M059J (cell line): Measurements from ENCODE around the gene C5AR2.

- RAMPAGE, long total RNA = no peak
Observed at GRCh38 chr19:46426548-46427155, 2.1 kb downstream of the PNMA8C start.

DNA sequence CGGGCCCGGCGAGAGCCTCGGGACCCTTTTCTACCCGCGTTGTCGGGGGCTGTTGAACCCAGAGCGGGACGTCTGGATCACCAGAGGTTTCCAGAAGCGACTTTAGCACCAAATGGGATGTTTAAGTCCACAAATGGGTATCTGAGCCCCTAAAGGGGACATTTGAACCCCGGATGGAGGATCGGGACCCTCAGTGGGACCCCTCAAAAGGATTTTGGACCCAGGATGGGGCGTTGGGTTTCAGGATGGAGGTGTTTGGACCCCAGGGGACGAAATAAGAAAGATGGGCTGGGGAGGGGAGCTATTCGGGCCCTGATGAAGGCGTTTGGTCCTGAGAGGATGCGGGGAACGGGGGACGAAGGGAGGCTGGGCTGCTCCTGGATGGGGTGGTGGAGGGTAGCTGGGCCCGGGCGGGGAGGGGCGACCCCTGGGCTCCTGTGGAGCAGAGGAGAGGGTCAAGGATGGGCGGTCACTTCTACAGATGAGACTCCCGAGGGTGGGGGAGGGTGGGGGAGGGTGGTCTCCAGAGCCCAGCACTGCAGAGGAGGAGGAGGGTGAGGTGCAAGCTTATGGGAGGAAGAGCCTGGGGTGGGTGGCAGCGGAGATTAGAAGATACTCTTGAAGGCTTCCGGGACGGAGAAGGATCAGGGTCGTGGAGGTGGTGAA lies 540 bp downstream of the CALM3 start:
- RAMPAGE, long total RNA = no peak

- RAMPAGE, long total RNA = no peak
Observed at GRCh38 chr19:46608635-46609692, 7.8 kb downstream of the CALM3 start.

GRCh38 chr19:46648469-46649115 lies 12.4 kb downstream of the DACT3 start:
- RAMPAGE, long total RNA = no peak

DNA sequence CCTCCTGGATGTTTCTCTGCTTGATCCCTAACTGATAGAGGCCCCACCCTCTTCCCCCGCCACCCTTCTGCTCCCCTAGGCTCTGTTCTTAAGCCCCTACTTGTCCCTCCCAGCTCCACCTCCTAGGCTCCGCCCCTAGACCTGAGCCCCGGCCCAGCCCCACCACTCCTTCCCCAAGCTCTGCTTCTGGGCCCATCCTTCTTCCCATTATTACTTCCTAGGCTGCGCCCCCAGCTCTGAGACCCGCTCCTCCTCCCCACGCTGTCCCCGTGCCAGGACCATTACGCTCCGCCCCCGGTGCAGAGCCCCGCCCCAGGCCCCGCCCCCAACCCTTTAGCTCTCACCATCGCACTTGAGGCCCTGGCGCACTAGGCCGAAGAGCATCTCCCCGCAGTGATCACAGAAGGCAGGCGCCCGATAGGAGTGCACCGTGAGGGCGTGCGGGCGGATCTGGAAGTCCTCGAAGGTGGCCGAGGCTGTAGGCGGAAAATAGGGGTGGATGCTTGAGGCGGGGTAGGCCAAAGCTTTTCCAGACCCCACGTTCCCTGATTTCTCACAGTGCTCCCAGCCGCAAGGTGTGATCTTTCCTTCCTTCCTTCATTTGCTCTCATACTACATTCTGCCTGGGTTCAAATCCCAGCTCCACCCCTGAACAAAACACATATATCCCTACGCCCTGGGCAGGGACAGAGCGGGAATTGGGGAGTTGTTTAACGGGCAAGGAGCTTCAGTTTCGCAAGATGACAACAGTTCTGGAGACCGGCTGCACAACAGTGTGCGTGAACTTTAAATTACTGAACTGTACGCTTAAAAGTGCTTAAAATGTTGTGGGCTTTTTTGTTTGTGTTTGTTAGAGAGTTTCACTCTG lies 6.1 kb downstream of the PRKD2 start:
- RAMPAGE, long total RNA = no peak

- RAMPAGE, long total RNA = no peak
Observed at GRCh38 chr19:46719128-46719943, 2.4 kb upstream of the PRKD2 start.

DNA sequence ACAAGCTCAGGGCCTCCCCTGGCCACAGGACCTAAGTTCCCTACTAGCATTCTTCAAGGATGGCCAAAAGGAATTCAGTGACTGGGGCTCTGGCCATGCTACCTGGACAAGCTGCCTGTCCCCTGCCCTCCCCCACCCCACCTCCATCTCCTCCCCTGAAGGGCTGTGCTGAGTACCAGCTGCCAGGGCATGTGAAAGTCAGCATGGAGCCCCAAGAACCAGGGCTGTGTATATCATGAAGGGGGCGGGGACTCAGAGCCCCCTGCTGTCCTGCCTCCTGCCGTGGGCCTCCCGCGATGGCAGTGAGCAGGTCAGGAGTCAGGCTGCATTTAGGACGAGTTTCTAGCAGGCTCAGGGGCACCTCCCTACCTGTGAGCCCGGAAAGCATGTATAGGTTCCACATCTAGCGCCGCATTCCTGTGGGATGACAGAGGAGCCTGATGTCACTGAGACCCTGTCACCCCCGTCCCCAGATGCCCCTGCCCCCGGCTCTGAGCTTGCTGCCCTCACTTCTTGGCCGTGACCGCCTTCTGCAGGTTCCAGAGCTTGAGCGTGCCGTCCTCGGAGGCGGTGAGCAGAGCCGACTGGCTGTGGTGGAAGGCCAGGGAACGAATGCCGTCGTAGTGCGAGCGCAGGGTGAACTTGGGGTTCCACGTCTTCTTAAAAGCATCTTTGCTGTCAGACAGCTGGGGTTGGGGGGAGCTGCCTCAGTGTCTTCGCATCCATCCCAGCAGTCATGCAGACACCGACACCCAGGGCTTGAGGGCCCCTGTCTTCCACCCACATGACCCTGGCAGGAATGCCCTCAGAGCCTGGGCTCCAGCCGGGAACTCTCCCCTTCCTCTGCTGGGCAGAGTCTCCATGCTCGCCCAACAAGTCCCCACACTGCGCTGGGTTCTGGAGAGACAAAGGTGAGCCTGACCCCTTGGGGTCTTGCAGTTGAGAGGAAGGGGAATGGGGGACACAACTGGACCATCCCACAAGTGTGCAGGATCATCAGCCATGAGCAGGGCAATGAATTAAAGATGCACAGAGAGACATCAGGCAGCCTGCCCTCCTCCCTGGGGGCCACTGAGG lies 8.4 kb upstream of the PRKD2 start:
- RAMPAGE, long total RNA = no peak

- RAMPAGE, long total RNA = no peak
Observed at GRCh38 chr19:46739063-46739964, 6.5 kb upstream of the FKRP start.

- RAMPAGE, long total RNA = no peak
Observed at GRCh38 chr19:46787076-46787876, 1.1 kb downstream of the SLC1A5 start.

- RAMPAGE, long total RNA = no peak
Observed at GRCh38 chr19:46861302-46861569, 439 bp downstream of the ARHGAP35 start.

GRCh38 chr19:46890127-46891154 lies 29.6 kb downstream of the ARHGAP35 start:
- RAMPAGE, long total RNA = no peak

- RAMPAGE, long total RNA = no peak
Observed at GRCh38 chr19:46981641-46982181, 37.9 kb upstream of the NPAS1 start.

DNA sequence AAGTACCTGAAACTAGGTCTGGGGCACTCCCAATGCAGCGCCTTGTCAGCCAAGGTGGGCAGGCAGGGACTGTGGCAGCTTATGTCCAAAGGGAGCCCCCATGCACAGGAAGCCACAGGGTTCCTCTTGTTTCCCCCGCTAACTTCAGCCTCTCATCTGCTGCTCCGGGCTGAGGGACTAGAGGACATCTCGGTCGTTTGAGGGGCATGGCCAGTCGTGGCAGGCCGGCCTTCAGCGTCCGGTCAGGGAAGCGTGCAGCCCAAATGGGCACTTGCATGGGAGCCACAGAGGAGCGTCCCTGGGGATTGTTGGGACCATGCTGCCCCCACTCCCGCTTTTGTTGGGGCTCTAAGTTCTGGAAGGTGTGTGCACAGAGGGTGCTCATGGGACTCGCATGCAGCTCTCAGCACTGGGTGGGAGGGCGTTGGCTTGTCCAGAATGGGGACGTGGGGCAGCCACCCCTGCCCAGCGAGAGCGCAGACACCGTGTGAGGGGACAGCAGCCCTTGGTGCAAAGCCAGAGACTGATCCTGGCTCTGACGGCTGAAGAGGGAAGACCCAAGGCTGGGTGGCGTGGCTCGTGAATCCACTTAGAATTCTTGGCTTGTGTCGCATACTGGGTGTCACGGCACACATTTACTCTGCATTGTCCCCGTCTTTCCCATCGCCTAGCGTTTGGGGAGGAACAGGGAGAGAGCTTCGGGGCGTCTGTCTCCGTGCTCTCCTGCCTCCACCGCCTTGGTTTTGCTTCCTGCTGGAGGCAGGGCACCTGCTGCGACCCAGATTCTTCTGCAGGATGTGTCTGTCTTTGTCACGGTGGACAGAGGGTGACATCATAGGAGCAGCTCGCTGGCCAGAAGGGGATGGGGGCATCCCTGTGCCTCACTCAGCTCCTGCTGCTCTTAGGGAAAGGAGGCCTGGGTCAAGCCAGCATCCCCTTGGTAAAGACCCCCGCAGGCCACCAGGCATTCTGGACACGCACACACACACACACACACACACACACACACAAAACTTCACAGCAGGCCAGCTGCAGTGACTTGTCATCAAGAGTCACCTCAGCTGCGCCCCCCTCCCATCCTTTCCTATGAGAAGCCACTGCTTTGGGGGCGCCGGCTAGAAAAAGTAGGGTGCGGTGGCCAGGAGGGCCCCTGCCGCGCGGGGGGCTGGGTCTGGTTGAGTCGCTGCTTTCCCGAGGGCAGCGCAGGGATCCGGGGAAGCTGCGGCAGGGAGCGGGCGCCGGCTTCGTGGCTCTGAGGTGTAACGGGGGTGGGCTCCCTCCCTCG lies 16.3 kb upstream of the NPAS1 start:
- RAMPAGE, long total RNA = no peak

GRCh38 chr19:47012787-47013366 lies 6.8 kb upstream of the NPAS1 start:
- RAMPAGE, long total RNA = no peak

DNA sequence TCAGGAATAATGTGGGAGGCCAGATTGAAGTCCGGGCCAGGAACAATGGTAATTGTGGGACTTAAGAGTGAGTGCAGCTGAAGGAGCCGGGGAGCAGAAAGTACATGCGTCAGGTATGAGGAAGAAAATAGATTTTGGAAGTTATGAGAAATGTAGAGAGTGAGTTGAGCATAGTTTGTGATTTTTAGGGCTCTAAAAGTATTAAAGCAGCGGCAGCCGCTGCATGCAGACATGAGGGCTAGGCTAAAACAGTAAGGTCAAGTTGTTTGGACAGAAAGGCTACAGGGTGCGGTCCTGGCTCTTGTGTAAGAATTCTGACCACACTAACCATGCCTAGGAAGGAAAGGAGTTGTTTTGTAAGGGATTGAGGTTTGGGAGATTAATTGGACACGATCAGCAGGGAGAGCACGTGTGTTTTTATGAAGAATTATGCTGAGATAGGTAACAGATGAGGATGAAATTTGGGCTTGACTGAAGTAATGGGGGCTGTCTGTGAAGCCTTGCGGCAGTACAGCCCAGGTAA lies 3.3 kb upstream of the TMEM160 start:
- RAMPAGE, long total RNA = no peak

GRCh38 chr19:47113031-47113652 lies 434 bp downstream of the ZC3H4 start:
- RAMPAGE, long total RNA = no peak

DNA sequence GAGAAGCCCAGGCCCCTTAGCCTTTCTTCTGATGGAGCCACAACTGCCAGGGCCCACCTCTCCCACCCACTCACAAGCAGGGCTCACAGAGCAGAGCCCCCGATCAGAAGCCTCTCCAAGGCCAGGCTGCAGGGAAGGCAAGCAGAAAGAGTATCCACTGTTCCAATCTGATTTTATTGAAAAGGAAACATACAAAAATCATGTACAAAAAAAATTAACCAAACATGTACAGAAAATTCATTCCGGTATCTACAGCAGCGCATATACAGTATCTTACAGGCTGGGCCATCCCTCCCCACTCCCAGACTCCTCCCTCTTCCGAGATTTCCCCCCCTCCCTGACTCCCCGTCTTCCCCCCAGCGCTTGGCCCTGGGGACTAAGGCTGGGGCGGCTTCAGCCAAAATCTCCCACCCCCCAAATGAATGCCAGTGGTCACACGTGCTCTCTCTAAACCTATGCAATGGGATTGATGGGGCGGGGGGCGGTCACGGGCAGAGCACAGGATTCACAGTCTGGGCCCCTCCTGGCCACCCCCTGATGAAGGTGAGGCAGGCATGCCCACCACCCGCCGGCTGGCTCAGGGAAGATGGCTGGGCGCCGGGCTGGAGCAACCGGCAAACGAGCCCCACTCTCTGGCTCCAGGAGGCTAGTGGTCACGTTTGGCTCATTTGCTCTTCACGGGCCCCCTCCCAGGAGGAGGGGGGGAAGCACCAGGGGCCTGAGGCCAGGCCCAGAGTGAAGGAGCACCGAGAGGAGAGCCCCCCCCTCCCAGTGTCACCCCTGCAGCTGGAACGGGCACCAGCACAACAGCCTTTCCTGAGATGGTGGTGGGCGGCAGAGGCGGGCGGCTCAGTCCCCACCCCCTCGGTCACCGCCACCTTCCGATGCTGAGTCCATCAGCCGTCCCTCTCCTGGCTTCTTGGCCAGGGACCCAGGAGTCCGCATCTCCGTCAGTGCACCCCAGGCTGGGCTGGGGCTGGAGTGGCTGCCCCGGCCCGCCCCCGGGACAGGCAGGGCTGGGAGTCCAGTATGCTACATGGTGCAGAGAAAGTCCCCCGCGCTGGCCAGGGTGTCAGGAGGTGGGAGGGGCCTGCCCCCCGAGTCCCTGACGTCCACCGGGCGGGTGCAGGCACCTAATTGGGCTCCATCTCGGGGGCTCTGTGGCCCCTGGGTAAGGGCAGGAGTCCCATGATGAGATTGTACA lies 9.9 kb downstream of the BBC3 start:
- RAMPAGE, long total RNA = no peak

DNA sequence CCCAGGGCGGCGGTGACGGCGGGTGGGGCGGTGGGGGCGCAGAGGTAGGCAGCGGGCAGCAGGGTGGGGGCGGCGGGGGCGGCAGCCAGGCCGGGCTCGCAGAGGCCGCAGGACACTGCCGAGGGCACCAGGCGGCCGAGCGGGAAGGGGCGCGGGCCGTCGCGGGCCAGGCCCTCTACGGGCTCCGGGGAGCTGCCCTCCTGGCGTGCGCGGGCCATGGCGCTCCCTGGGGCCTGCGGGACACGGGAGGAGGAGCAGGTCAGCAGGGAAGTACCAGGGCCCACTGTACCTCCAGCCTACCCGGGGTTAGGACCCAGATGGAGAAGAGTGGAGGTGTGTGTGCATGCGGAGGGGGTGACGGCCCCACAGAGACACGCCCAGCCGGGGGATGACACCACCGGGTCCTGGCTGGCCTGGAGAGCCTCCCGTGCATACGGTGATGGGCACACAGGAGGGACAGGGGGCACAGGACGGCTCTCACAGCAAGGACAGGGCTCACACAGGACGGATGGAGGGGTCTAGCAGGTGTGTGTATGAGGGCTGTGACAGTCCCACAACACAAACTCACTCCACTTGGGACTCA lies 2.7 kb downstream of the BBC3 start:
- RAMPAGE, long total RNA = no peak

DNA sequence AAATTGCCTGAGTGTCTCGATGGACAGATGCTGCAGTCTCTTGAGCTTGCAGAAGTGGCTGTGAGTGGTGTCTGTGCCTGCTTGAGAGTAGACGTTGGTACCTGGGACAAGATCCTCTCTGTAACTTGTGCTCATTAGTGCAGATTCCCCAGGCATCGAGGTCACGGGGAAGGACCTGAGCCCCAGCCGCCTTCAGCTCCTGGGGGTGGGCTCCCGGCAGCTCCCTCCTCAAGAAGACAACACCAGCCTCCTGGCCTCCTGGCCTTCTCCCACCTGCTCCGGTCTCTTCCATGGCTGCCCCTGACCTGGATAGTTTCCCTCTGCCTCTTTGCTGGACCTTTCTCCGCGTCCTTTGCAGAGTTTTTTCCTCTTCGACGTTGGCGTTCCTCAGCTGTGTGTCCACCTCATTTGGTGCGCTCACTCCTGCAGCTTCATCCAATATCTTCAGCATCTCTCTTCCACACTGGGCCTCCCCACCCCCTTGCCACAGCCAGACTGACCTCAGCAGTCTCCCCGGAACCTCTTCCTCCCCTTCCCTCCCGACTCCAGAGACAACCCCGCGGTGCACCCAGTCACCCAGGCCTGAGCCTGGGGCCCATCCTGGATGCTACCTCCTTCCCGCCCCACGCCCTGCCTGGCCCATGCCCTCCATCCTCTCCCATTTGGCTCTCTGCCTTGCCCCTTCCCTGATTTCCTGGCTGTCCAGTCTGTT lies 8.3 kb upstream of the C5AR2 start:
- RAMPAGE, long total RNA = no peak

DNA sequence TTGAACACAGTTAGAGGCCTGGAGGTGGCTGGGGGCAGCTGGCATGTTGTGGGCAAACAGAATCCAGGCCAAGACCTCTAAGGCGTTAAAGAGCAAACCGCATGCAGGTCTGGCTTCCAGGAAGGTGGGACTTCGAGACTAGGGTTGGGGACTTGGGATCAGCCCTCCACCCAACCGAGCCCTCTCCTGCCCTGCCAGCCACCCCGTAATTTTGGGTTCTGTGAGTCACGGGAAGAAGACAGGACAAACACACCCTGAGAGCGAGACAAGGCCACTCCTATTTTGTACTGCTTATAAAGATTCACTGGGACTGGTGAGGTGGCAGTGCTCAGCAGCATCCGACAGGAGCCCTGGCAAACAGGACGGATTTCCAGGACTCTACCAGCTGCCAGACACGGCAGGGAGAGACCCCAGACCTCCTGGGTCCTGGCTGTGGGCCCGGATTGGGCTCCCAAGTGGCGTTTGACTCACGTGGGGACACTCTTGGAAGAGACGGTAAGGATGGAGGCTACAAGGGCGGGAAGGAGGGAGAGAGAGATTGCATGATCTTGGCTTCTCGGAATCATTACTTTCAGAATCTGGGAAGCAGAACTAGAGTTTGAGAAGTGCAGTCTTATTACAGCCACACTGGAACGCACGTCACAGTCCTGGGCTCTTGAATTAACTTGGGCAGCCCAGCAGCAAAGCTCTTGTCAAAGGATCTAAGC lies at the start of gene C5AR2:
Gene C5AR2 (plus strand): TSS at position 321 of the 707 bp plus-strand sequence.
- RAMPAGE, long total RNA = no peak